ENCODE measurements around a stretch of chr13.

GRCh38 chr13:33126981-33127387 is 110.8 kb downstream of the KL start:
- RRBS, result no CpG with 5 or more reads among the region's 4 CpGs

DNA sequence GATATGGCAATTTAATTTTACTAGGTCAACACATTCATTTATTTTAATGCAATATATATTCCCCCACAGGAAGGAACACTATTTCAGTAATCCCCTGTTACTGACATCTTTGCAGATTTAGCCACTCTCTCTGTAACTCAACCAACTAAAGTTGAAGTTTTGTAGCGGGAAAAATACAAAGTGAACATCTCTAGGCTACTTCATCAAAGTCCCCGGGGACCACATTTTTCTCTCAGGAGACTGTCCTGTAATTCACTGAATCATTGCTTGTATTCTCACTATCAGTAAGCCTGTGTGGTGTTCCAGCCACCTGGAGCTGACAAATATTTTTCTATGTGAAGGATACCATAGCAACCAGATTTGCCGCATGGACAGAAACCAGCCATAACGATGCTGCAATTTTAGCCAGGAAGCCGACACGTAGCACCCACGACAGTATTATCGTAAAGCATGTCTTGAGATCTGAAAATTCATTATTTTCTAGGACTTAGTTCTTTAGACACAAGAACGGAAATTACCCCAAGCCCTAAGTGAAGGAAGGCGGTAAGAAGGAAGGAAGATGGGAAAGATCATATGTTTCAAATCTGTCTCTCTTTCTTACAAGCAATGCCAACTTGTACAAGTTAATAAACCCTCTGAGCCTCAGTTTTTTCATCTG is 90.2 kb downstream of the STARD13 start:
- RRBS, result no CpG with 5 or more reads among the region's 10 CpGs

DNA sequence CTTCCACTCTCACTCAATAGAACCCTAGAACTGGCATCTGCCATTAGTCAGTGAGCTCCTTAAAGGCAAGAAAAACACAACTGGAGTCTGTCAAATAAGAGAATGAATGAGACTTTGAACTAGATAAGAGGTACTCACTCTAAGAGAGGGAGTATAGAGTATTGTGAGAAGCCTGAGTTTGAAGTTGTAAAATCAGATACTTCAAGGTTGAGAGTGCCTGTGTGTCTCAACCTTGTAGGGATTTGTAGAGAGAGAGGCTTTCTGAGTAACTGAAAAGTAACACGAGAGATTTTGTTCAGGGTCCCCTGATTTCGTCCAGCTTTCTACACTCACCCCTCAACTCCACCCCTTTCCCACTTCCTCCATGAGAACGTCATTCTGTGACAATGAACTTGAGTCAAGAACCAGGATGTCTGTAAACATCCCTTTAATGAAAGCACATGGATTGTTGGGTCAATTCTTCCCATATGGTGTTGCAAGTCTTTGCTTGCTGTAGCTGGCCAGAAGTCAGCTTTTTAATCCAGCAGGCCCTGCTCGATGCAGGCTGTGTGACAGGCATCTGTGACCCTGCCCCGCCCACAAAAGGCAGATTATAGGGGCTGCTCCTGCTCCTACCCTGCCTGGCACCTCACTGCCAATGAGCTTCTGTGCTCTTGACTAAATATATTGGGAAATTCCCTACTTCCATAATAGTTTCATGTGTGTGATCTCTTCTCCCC is 78.1 kb downstream of the STARD13 start:
- RRBS, result no CpG with 5 or more reads among the region's 5 CpGs

DNA sequence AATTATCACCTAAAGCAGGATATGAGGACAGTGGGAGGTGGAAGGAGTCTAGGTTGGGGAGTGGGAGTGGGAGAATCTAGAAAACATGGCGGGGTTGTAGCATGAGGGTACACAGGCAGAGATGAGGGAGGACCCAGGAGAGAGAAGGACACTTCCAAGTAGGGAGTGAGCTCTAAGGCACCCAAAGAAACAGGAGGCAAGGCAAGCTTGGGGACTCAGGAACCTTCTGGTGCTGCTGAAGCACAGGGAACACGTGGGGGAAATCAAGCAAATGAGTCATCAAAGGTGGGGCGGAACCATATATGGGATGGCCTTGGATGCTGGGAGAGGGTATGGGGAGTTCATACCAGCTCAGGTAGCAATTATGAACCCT is 77.4 kb downstream of the STARD13 start:
- RRBS, result no CpG with 5 or more reads among the region's 3 CpGs

- RRBS, result no CpG with 5 or more reads among the region's 7 CpGs
Measured at GRCh38 chr13:33221241-33221965, 64.2 kb downstream of the STARD13 start.

DNA sequence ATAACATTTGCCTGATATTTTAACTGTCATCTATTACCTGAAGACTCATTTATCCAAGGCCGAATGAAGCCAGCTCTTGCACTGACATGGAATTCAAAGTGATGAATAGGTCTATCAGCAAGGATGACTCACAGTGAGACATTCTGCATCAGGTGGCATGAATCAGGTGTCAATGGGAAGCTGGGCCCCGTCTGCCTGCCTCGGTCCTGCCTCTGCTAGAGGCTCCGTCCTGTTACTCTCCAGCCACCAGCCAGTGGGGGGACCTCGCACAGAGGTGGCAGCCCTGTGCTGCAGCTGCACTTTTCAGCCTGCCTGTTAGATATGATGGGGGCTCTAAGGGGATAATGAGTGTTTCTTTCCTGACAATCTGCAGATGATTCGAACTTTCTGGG is 23.4 kb downstream of the STARD13 start:
- RRBS, result no CpG with 5 or more reads among the region's 6 CpGs

DNA sequence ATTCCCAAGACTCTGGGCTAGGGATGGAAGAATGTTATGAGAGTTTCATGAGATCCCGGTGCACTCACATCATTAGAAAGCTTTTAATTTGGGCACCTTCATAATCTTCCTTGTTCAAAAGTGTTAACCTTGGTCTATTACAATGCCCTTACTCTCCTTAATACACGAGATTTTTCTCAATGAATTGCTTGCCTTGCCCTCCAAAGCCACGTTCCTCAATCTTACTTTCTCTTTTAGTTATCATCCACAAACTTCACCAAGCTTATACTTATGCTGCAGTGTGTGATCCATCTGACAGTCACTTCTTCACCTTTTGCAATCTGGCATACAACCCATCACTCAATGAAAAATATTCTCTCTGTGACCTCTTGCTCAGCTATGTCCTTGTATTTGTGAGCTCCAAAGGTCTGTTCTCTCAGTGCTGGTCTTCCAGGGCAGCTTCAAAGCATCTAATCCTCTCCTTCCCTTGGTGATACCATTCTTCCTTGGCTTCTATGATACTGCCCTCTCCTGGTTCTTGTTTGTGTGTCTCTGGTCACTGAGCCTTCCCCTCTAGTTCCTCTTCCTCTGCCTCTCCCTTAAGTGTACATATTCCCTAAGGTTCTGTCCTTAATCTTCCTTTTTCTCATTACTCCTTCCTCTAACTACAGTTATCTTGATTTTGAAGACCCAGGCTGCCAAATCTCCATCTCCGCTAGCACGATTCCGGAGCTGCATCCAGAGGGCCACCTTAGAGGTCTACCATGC is 202.2 kb upstream of the STARD13 start:
- RRBS, result no CpG with 5 or more reads among the region's 6 CpGs

GRCh38 chr13:33536946-33537639 is 251.5 kb upstream of the STARD13 start:
- RRBS, result no CpG with 5 or more reads among the region's 8 CpGs

DNA sequence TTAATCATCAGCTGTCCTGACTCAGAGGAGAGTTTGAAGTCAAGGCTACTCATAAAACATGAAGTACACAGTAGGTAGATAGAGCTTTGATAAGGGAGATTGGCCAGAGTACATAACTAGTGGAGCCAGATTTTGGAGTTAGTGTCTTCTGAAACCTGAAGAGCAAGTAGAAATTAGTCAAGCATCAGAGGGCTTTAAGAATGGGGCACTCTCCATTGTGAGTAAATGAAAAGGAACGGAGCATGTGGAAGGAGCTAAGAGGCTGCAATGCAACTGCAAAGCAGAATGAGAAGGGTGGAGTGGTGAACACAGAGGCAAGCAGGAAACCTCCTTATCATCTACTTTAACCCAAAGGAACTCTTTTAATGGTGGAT is 334.0 kb downstream of the RFC3 start:
- RRBS, result no CpG with 5 or more reads among the region's 1 CpG

- RRBS, result no CpG with 5 or more reads among the region's 6 CpGs
Measured at GRCh38 chr13:34747898-34748421, 194.1 kb upstream of the NBEA start.

DNA sequence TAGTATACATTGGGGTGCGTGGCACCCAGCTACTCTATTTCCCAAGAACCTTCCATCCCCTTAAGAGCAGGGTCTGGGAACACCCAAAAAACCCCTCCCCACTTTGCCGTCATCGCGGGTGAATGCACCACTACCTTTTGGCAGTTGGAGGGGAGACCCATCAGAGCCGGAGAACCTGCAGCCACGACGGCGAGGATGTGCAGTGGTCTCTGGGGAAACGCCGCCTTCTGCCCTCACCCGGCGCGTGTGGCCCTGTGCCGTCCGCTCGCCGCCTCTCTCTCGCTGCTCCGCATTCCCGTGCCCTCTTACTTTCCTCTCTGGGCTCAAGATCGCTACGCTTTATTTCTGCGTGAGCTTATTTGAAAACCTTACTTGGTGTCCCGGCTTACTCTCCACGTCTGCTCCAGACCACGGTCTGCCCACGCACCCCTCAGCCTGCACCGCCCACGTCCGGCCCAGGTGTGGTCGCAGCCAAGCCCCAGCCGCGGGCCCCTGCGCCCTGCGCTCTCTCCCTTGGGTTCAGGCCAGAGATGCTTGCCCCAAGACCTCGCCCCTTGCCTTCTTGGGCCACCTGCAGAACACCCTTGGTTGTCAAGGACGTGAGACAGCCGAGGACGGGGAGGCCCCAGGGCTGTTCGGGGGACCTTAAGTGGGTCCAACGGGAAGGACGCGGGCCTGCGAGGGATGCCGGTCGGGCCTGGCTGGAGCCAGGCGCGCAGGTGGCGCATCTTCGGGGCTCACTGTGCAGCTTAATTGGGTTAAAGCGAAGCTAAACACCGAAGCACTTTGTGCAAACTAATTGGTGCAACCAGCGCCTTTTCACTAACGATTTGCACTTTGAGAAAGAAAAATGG is 2.0 kb upstream of the MAB21L1 start:
- RRBS, result 64% methylated on average over 14 of the region's 54 CpGs

- RRBS, result no CpG with 5 or more reads among the region's 6 CpGs
Measured at GRCh38 chr13:35670421-35670620, 193.8 kb upstream of the MAB21L1 start.

GRCh38 chr13:36060905-36061583 is 70.1 kb downstream of the DCLK1 start:
- RRBS, result no CpG with 5 or more reads among the region's 4 CpGs

- RRBS, result no CpG with 5 or more reads among the region's 5 CpGs
Measured at GRCh38 chr13:36543518-36544110, 111.3 kb downstream of the CCNA1 start.

GRCh38 chr13:37144003-37144233 is 38.5 kb upstream of the CSNK1A1L start:
- RRBS, result no CpG with 5 or more reads among the region's 1 CpG

DNA sequence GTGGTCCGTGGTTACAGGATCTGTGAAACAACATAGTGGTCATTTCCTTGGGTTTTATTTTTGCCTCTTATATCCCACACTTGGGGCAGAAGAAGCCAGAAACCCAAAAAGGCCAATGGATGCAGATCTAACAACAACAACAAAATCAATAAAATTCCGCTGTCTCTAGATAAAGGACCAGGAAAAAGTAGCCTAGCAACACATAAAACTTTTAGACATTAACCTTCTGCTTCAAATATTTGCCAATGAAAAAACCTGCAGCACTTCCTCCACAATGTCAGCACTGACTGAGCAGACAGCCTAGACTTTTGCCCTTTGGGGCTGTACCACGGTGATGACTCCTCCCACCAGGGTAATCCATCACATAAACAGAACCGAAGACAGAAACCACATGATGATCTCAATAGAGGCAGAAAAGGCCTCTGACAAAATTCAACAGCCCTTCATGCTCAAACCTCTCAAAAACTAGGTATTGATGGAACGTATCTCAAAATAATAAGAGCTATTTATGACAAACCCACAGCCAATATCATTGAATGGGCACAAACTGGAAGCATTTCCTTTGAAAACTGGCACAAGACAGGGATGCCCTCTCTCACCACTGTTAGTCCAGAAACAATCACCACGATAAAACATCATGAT is 30.2 kb upstream of the TRPC4 start:
- RRBS, result no CpG with 5 or more reads among the region's 6 CpGs

DNA sequence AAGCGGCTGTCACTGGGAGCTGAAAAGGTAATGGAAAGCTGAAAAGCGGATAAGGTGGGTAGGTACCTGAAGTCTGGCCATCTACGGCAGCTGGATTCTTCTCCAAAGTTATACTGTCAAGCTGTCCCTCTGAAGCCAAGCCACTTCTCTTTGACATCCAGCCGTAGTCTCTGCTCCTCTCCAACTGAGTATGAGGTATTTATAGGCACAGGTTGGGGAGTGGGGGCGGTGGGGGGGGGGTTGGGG is 65.2 kb upstream of the TRPC4 start:
- RRBS, result no CpG with 5 or more reads among the region's 5 CpGs

- RRBS, result no CpG with 5 or more reads among the region's 2 CpGs
Measured at GRCh38 chr13:39022251-39022708, 15.6 kb downstream of the PROSER1 start.

DNA sequence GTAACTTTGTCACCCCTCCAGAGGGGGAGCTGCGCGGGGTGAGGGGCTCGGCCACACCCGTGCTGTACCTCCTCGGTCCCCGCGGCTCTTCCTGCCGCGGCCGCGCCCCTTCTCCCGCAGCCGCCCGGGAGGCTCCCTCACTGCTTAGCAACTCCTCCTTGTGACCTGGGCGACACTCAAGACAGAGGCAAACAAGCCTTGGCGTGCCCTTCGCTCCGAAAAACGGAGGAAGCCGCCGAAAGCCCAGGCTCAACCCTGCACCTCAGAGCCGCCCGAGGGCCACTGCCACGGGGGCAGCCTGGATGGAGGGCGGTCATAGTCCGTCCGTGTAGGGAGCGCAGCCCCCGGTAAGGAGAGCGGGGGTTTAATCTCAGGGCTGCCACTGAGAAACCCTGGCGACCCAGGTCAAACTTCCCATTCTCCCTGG is 494.2 kb downstream of the FOXO1 start:
- RRBS, result no CpG with 5 or more reads among the region's 31 CpGs

DNA sequence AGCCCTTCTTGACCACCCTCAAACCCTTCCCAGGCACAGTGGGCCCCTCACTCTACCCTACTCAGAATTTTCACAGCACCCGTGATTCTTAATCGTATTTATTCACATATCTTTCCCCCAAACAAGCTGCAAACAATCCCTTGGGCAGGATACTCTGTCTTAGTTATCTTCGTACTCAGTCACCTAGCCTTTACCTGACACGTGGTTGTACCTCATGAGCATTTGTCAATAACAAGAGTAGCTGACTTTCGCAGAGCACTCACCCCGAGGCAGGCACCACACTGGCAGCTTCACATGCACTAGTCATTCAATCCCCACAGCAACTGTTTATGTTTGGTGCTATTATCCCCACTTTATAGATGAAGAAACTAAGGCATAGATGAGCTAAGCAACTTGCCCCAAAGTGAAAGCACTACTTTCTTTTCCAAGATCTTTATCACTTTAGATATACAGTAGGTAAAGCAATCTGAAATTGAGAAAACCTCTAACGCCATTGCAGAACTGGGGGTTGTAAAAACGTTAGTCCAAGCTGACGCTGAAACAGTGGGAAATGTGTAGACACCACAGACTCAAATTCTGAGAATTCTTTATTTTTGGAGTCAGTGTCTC is 446.2 kb downstream of the FOXO1 start:
- RRBS, result no CpG with 5 or more reads among the region's 9 CpGs